SUDHL5 (cell line): ENCODE measurements around the gene RIOK2.

DNA sequence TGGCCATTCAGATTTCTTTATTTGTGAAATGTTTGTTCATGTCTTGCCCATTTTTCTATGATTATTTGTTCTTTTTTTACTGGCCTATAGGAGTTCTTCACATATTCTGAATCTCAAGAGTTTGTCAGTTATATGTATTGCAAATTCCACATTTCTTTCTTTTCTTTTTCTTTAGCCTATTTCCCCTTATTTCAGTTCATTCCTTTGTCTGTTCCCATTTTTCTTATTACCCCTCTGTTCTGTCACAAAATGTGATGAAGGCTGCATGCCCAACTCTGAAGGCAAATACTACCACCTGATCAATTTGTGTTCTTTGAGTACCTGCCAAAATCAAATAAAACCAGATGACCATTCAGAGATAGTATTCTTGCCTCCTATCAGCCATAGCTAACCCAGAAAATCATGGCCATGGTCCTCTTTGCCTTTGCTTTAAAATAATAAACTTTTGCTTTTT lies 3.2 kb downstream of the RFESD start:
- PRO-cap, result no peak

DNA sequence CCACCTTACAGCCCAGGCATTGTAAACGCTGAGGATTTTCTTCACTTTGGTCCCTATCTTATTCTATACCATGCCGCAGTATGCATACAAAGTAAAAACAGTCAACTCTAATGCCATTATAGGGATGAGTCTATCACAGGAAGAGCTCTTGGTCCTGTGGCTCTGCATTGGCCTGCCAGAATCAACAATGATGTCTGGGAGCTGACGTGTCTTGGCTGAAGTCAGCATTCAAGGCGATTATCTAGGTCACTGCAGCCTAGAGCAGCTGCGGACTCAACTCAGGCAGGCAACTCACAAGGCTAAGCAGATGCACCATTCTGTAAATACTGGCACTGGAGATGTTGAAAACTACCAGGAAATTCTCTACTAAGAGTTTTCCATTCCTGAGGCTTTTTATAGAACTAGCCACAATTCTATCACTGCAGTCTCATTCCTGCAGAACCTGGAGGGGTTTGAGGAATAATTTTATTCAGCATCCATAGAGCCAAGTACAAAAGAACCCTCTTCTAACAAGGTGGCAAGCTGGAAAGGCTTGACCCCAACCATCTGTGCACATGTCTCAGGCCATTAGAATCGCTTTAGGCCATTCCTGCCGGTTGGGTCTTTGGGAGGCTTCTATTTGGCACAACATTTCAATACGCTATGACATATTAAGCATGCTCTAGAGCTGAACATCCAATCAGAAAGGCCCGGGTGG lies 13.2 kb downstream of the SPATA9 start:
- PRO-cap, result no peak

GRCh38 chr5:95694609-95695059 lies 11.8 kb upstream of the SPATA9 start:
- PRO-cap, result no peak

DNA sequence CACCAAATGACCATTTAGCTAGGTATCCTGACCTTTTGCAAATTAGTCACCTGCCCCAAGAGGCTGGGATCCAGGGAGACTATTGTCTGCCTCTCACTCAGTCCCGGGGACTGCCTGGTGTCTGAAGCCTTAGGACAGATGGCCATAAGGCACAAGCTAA lies 1.9 kb upstream of the GLRX start:
- PRO-cap, result no peak

DNA sequence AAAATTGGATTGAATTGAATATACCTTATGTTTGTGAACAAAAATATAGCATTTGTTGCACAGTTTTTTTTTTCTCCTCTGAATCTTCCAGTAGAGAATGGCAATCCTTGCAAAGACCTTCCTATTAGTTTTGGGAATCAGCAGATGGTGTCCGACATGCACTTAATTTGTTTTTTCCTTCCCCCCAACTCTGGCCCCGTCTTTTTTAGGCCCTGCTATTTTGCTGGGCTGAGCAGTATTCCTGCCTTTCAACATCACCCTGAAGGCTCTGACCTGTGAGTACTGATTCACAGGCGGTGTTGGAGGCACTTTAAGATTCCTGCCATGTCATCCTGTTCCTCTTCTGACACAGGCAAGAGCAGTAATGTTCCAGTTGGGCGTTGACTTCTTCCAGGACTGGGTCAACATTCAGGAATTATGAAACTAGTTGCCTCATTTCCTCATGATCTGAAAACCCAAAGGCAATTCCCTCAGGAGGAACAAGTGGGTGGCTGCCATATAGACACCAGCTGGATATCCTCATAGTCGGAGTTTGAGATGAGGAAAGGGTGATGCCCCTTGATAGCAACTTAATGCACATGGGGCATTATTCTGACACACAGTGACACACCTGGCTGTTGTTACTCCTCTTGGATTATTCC lies 19.3 kb upstream of the GLRX start:
- PRO-cap, result no peak

GRCh38 chr5:95856615-95857076 lies 34.1 kb upstream of the GLRX start:
- PRO-cap, result no peak

- PRO-cap, result no peak
These were observed 47.6 kb upstream of the GLRX start for GRCh38 chr5:95869906-95870784.

DNA sequence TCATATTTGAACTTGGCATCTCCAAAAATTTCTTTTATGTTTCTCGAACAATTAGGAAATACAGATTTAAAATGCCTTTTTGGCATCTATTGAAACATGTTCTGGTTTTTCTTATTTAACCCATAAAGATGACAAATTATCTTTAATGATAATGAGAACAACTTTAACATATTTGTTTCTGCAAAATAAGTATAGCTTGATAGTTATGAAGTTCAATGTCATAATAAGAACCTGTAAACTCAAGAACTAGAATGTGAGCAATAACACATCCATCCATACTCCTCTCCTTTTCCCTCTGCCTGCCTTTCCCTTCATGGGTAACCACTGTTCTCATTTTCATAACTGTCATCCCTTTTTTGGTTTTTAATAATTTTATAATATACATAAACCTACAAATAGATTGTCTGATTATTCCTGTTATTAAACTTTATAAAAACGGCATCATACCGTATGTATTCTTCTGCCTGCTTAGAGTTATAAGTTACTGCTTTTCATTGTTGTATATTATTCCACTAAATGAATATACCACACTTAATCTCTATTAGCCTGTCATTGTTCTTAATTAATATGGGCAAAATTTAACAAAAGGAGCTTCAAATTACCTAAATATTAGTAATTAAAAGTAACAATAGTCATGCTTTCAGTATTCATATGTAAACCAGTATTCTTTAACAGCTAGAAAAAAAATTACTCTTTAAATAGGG lies 26.7 kb downstream of the ELL2 start:
- PRO-cap, result no peak

DNA sequence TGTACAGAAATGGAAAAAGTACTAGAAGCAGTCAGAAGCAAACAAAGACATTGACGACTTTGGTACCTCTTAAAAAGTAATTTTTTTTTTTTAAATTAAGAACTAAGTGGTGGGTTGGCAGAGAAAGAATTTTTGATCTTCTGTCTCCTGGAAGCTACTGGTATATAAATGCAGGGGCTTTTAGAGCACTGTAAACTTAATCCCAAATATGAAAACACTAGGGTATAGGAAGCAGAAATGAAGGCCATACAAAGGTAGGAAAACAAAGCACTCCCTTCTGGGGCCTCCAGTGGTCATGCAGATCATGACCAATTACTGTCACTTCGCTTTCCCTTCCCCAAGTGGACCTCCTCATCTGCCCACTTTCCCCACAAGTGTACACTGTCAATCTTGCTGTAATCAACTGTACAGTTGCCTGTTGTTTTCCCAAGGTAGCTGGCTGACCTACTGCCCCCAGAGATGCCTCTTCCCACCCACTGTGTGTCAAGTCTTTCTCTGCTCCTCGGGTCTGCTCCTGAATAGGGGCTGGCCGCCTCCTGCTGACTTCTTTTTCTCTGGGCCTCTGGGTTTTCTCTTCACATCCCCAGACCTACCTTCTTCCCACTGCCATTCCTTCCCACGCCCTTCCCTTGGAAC lies 2.7 kb downstream of the ELL2 start:
- PRO-cap, result no peak

GRCh38 chr5:95959460-95960142 lies 2.0 kb downstream of the ELL2 start:
- PRO-cap, result no peak

DNA sequence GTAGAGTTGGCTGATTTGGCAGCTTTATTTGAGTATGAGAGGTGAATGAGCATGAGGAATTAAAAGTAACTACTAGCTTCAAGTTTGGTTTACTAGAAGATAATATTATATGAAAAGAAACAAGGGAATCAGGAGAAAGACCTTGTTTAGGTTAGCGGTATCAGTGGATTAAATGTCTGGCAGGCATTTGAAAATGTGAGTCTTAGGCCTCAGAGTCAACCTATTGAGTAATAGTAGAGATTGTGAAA lies 7.9 kb upstream of the ELL2 start:
- PRO-cap, result no peak

GRCh38 chr5:96125205-96126097 lies 163.8 kb upstream of the ELL2 start:
- PRO-cap, result no peak

DNA sequence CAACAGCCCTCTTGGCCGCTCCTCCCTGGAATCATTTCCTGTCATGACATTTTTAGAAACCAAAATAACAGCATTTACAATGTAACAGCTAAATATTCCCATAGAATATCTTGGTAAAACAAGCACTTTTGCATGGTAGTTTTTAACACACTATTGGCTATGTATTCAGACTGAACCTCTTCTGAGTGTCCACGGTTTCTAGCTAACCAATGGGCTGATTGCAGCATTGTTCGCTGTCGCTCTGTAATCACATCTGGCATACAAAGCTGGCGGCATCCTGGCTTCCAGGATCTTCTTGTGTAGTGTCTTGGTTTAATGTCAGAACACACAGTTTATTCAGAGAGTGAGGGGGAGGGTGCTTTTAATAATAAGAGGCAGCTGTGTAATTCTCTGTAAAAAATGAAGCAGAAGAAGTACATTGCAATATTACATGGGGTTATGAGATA lies 206.2 kb downstream of the PCSK1 start:
- PRO-cap, result no peak

DNA sequence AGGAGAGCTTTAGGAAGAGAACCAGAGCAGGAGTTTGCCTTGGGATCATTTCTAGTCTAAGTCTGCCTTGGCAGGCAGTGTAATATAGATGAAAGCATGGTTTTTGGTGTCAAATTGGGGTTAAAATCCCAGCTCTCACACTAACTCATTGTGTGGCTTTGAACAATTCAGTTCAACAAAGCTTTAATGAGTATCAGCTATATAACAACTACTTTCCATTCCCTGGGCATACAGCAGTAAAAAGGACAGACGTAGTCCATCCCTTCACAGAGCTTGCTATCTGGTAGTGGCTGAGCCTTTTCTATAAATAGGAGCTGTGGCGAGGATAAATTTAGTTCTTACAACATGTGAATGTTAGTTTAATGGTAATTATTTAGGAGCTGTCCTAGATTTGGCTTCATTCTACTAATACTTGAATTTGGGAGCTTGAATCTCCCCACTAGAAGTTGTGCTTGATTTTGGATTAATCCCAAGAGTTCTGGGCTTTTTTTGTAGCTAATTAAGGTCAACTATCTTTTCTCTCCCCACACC lies 197.8 kb downstream of the PCSK1 start:
- PRO-cap, result no peak

GRCh38 chr5:96332149-96332493 lies 100.9 kb downstream of the PCSK1 start:
- PRO-cap, result no peak

GRCh38 chr5:96793759-96794183 lies 14.0 kb downstream of the ERAP1 start:
- PRO-cap, result no peak

GRCh38 chr5:96921456-96922021 lies 14.3 kb upstream of the LNPEP start:
- PRO-cap, result no peak

GRCh38 chr5:96934227-96934647 lies 1.6 kb upstream of the LNPEP start:
- PRO-cap, result unidirectional peak, plus-strand start at chr5:96934354

GRCh38 chr5:97001064-97001632 lies 65.3 kb downstream of the LNPEP start:
- PRO-cap, result no peak

DNA sequence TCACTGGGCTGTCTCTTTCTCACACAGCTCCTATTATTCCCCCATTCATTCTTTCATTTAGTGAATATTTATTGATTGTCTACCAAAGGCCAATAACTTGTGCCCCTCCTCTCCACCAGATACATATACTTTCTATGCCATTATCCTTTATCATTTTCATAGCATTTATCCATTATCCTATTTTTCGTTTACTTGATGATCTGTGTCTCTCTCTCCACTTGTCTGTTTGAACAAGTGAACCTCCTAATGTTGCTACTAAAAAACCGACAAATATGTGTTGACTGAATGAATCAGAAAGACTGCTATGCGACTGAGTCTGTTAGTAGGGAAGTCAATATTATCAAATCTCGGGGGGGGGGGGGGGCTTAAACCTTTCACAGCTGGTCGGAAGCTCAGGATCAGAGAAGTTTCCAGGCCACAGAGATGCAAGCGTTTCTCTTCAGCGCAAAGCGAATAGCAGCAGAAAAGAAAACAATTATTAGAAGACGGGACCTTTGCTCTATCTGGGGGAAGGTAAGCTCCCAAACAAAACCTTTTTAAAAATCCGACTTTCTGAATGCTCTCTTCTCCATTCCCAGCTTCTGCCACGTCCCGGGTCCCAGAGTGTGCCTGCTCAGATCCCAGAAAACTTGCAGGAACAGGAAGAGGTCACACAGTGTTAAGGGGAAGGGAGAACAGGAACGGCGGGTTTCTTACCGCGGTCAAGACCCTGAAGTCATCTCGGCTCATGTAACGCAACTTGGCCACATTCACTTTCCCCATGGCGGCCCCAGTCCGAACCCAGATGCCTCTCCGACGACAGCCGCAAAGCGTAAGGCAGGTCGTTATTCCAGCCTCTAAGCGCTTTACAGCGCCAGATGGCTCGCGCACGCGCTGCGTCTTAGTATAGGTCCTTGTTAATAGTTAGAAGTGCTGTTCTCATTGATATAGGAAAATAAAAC lies at the start of gene RIOK2:
RIOK2 (minus strand) TSS at position 818 of the 941 bp plus-strand sequence.
- PRO-cap, result unidirectional peak, minus-strand start at position 786 of the sequence